Skeletal muscle cell (primary cell): ENCODE measurements around a stretch of chr3.

DNA sequence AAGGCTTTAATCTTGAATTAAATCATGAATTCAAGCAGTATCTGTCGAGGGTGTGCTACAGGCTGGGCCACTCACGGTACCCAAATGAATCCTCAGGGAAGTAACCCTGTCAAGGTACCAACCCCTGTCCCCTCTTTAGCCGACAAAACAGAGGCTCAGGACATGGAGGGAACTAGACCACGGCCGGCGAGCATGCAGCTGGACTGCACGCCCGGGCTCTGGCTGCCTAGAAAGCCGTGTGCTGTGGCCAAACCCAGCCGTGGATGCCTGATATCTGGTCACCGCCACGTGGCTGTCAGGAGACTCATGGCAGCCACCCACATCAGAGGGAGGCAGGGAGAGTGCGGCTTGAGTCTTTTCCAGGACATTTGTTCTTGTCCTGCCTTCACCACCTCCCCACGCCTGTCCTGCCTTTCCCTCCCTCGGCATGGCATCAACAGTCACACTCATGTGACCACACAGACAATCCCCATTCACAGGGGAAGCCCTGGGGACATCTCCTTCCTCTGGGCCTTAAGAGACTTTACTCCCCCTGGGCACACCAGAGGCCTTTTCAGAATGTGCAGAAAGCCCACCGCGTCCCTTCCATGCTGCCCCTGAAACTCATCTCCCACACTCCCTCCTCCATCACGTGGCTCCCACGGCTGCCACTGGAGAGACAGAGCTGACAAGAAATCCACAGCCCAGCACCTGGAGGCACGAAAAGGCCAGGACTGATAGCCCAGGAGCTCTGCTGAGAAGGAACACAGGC, 71.0 kb upstream of the IQSEC1 start:
- RRBS = no CpG with 5 or more reads among the region's 20 CpGs

DNA sequence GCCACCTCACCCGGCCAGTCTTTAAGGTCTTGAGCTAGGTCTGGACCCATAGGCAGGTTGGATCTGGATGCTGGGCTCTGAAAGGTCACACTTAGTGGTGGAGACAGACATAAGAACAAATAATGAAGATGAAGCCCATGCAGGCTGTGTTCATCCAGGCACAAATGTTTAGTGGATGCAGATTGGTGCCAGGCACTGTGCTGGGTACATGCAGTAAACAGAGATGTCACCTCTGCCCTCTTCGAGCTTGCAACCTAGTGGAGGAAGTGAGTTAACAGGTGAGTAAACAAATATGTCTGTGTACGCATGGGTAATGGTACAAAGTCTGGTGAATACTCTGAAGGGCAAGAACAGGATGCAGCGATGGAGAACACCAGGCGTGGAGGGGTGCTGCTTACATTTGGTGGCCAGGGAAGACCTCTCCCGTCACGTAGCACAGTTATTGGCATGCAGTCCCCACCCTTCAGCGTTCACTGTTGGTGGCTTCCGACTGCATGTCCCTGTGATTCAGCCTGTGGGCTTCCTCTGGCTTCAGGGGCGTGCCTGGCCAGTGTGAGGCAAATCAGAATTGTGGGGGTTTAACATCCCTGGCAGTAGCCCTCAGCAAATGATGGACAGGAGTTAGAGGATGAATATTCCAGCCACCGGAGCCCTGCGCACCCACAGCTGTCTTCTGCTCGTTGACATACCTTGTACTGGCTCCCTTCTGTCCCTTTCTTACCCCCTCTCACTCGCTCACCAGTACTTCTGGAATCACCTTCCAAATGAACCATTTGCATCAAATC, 9.2 kb upstream of the HDAC11 start:
- RRBS = no CpG with 5 or more reads among the region's 14 CpGs

DNA sequence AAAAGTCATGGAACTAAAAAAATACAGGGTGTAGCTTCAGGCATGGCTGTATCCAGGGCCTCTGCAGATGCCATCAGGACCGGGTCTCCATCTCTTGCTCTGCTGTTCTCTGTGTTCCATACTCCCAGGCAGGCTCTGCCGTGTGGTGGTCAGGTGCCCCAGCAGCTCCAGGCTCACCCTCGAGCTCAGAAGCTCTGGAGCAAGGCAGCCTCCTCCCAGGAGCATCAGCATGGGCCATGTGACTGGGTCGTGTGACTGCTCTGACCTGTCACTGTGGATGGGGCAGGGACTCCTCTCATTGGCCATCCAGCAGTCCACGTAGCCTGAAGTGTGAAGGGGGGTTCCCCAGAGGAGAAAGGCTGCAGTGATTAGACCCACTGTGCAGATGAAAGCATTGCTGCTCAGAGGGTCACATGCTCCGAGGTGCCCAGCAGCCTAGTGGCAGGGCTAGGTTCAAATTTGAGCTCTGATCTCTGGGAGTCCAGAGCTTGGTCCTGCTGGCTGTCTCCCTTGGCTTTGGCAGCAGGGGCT, 8.6 kb downstream of the FBLN2 start:
- RRBS = no CpG with 5 or more reads among the region's 6 CpGs

- RRBS = 50% methylated on average over 2 of the region's 14 CpGs
These were observed 10.7 kb upstream of the WNT7A start for GRCh38 chr3:13890344-13891110.

DNA sequence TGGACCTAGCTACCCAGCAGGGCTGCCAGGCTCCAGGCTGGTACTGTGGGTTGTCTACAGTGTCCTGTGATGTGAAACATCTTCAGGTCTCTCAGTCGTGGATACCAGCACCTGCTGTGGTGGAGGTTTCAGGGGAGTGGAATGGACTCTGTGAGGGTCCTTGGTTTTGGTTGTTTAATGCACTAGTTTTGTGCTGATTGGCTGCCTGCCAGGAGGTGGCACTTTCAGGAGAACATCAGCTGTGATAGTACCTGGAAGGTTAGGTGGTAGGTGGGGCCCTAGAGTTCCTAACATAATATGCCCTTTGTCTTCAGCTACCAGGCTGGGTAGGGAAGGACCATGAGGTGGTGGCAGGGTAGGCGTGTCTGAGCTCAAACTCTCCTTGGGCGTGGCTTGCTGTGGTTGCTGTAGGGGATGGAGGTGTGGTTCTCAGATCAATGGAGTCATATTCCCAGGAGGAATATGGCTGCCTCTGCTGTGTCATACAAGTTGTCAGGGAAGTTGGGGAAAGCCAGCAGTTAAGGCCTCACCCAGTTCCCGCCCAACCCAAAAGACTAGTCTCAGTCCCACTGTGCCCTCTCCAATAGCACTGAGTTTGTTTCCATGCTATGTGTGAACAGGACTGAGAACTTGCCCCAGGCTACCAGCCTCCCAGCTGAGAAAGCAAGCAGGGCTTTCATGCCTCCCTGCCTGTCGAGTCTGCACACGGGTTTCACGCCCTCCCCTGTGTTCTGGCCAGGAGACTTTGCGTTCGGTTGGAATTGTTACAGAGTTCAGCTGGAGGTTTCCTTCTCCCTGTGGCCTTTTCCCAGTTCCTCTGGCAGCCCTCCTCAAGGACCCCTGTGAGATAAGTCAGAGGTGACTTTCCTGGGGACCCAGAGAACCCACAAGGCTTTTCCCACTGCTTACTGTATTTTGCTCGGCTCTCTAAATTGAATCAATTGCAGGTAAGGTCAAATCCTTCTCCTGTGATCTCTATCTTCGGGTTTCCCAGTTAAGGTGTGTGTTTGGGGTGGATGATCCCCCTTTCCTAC, 107.6 kb downstream of the CHCHD4 start:
- RRBS = no CpG with 5 or more reads among the region's 11 CpGs

DNA sequence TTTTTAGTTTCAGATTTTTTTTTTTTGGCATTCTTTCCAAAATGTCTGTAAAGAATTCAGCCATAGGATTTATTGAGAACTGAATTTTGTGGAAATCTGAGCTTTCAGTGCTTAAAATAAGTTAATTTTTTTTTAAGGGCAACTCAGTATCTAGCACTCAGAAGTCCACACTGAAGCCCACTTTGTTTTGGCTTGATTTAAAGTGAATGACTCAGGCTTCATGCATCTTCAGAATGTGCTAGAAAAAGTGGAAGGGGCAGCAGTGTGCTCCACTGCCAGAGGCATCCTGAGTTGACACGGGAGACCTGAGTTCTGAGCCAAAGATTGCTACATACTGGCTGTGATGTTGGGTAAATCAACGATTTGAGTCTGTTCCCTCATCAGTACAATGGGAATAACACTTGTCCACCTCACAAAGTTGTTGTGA, 18.9 kb downstream of the TMEM43 start:
- RRBS = no CpG with 5 or more reads among the region's 2 CpGs

GRCh38 chr3:14204451-14205380, 26.1 kb downstream of the LSM3 start:
- RRBS = no CpG with 5 or more reads among the region's 12 CpGs

DNA sequence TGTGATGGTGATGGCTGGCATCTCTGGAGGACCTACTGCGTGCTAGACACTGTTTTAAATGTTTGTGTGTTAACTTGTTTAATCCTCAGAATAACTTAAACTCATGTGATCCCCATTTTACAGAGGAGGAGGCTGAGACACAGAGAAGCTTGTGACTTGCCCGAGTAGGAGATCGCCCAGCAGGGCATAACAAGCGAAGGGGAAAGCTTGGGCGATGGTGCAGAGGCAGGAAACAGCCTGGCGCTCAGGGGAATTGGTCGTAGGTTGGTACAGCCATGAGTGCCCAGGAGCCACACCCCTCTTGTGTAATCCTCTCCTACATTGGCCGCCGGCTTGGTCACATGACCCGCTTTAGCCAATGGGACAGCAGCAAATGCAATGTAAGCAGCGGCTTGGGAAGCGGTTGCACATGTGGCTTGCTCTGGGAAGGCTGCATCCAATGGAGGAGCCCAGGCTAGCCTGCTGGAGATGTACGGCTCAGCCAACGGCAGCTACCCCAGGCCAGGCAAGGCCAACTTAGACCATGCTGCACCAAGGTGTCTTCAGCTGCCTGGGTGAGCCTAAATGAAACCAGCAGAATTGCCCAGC, 50.4 kb upstream of the SLC6A6 start:
- RRBS = no CpG with 5 or more reads among the region's 14 CpGs

- RRBS = no CpG with 5 or more reads among the region's 10 CpGs
These were observed 36.1 kb upstream of the SLC6A6 start for GRCh38 chr3:14366194-14366760.

DNA sequence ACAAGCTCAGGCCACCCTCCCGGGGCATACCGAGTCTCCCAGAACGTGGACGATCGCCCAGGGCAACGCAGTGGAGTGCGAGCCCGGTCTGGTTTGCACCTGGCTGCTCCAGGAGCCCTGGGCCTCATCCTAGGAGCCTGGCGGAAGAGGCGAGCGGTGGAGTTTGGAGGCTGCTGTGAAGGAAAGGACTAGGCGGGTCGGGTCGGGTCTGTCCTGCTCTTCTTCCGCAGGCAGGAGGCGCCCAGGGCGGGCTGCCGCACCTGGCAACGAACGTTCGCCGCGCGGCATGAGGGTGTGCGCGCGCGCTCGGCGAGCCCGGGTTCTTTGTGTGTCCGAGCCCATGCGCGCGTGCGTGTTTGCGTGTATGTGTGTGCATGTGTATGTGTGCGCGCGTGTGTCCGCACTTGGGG, 291 bp upstream of the SLC6A6 start:
- RRBS = 6% methylated on average over 8 of the region's 41 CpGs

DNA sequence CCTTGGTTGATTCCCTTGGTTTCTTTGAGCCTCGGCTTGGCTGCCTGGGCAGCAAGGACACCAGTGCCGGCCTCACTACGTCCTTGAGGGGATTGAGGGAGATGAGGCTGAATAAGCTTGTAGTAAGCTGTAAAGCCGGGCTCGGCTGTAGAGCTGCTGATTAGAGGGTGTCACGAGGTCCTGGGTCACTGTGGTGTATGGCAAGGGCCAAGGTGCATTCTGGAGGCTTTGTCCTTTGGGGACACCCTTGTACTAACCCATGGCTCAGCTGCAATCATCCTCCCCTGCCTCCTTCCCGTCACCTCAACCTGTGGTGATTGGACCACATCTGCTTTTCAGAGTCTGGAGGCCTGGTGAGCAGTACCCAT, 2.2 kb downstream of the SLC6A6 start:
- RRBS = 100% methylated on average over 1 of the region's 7 CpGs

GRCh38 chr3:14431908-14432993, 29.8 kb downstream of the SLC6A6 start:
- RRBS = no CpG with 5 or more reads among the region's 15 CpGs

DNA sequence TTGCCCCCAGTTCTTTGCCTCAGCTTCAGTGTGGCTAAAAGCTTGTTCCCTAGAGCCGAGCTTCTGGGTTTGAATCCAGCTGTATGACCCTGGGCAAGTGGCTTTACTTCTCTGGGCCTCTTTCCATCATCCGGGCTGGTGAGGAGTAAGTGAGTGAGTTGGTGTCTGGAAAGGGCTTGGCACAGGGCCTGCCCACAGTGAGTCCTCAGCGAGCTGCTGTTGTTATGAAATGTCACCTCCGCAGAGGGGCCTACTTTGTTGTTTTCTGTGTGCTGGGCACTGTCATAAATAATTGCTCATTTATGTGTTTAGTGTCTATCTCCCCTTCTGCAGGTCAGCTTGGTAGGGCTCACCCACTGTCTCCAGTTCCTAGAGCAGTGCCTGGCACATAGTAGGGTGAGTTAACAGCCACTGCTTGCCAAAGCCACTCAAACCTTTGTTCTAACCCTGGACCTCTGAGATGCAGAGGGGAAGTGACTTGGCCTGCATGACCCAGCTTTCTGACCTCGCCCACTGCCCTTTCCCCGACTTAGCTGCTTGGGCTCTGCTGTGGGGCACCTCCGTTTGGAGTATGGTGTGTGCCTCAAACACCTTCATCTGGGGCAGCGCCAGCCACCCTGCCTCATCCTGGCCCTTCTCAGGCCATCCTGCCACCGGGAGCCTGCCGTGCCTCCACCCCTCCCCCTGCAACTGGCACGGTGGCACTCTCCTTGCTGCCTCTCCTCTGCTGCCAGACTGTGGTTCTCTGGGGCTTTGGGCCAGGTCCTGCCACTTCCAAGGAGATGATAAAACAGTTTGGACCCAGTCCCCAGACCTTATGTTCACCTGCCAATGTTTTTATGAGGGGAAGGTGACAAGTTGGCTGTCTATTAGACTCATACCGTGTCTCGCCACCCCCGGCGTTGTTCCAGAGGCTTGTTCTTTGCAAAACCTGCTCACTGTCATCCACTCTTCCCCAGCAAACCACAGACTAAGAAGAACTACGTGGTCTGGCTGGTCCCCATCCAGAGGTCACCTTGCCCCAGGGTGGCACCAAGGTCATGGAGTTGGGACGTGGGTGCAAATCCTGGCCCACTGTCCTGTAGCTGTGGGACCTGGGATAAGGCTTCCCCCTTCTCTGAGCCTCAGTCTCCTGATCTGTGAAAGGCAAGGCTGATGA, 32.1 kb downstream of the SLC6A6 start:
- RRBS = no CpG with 5 or more reads among the region's 17 CpGs

GRCh38 chr3:14439407-14440060, 37.1 kb downstream of the SLC6A6 start:
- RRBS = no CpG with 5 or more reads among the region's 15 CpGs

DNA sequence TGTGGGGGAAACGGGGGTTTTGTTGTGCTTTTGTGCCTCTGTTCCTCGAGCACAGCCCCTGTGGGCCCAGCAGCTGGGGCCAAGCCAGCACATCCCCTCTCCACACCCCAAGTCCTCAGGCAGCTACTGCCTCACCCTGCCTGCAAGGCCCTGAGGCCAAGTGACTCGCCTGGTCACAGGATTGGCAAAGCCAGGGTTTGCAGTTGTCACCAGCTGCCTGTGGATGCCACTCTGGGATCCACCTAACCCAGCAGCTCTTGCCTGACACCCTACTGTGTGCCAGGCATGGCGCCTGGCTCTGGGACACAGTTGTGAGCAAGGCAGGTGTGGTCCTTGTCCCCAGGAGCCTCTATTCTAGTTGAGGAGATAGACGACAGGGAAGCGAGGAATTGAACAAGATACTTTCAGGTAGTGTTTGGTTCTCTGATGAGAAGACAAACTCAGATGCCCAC, 39.2 kb downstream of the SLC6A6 start:
- RRBS = no CpG with 5 or more reads among the region's 6 CpGs

- RRBS = no CpG with 5 or more reads among the region's 15 CpGs
These were observed 17.1 kb downstream of the GRIP2 start for GRCh38 chr3:14522862-14523707.

- RRBS = no CpG with 5 or more reads among the region's 16 CpGs
These were observed 15.9 kb downstream of the GRIP2 start for GRCh38 chr3:14524151-14524746.

GRCh38 chr3:14876970-14877696, 58.4 kb downstream of the FGD5 start:
- RRBS = no CpG with 5 or more reads among the region's 21 CpGs

DNA sequence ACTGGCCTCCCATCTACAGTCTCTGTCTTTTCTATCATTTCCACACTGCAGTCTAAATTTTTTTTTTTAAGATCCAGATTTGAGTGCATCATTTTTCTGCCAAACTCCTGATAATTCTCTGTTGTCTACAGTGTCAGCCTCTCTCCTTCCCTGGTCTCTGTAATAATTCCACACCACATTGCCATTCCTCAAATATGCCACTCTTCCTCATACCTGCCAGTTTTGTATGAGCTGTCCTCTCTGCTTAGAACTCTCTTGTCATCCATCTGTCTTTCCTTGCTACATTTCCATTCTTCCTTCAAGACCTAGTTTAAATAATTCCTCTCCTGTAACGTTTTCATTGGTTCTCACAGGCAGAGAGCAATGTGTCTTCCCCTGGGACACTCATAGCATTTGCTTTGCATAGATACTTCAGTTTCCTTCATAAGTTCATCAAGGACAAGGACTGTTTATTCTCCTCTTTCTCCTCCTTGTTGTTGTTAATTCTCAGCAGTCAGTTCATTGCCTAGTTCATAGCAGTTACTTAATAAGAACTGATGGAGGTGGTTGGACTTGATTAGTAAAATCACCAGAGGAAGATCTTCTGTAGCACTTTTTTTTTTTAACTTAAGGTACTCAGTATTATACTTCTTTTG, 10.5 kb downstream of the NR2C2 start:
- RRBS = no CpG with 5 or more reads among the region's 1 CpG

DNA sequence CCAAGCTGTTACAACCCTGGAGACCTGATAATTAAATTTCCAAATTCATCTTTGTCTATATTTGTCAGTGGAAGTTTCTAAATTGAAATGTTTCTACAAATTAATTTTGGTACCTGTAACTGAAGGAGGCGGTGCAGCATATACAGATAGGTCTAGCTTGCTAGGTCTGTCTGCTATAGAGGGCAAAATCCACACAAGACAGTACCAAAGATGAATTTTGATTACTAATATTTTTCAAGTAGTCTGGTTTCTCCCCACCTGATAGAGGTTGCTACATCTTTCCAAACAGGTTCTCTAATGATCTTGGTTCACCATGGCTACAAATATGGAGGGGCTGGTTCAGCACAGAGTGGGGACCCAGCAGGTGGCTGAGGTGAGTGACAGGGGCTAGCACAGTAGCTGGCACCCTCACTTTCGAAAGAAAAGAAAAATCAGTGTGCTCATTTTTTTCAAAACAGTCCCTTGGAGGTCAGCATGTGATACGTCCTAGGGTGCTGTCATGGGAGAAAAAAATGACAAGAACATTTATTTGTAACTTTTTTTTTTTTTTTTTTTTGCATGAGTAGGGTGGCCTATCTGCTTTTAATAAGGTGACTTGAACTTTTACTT, 14.8 kb downstream of the NR2C2 start:
- RRBS = no CpG with 5 or more reads among the region's 3 CpGs